ENCODE results near the genes NHLH2, TTF2 and HSD3B2.

- PRO-cap, 2 experiments: no peak in any of the 2 experiments
Observed at GRCh38 chr1:115838198-115838787, 2.6 kb downstream of the NHLH2 start.

DNA sequence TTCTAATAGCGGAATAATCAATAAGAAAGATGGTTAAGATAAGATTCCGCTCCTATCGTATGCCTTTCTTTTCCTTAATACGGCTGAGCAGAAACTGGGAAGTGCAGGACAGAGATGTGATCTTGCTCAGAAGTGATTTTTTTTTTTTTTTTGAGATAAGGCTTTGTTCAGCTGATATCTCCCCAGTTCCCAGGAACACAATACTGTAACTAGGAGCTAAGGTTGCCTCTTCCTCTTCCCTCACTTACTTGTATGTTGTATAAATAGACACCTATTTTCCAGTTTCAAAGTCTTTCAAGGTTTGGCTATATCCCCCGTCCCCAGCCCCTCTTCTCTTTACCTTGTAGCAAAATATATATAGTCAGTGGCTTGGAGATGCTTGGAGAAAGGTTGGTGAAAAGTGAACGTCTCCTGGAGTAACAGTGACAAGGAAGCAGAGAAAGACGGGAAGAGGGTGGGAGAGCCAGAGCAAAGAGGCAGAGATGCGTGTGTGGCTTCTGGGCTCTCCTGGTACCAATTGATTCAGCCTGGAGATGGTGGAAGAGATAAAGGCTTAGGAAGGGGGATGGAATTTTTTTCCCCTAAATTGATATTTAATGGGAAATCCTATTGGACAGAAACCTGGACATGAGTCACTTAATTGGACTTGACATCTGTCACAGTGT lies at the start of gene NHLH2:
NHLH2 (minus strand) TSS at position 519 of the 665 bp plus-strand sequence.
- PRO-cap, 2 experiments: no peak in any of the 2 experiments

DNA sequence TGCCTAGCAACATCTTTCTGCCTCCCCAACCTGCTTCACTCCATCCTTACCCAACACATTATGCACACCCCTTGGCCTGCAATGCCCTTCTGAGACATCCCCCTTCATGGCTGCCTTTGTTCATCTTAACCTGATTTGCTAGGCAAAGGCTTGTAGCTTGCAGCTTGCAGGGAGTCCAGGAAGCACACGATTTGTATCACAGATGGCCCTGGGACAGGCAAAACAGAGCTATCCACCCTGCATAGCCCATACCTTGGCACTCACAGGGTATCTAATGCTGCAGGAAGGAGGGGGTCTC lies 27.1 kb upstream of the ATP1A1 start:
- PRO-cap, 2 experiments: no peak in any of the 2 experiments

DNA sequence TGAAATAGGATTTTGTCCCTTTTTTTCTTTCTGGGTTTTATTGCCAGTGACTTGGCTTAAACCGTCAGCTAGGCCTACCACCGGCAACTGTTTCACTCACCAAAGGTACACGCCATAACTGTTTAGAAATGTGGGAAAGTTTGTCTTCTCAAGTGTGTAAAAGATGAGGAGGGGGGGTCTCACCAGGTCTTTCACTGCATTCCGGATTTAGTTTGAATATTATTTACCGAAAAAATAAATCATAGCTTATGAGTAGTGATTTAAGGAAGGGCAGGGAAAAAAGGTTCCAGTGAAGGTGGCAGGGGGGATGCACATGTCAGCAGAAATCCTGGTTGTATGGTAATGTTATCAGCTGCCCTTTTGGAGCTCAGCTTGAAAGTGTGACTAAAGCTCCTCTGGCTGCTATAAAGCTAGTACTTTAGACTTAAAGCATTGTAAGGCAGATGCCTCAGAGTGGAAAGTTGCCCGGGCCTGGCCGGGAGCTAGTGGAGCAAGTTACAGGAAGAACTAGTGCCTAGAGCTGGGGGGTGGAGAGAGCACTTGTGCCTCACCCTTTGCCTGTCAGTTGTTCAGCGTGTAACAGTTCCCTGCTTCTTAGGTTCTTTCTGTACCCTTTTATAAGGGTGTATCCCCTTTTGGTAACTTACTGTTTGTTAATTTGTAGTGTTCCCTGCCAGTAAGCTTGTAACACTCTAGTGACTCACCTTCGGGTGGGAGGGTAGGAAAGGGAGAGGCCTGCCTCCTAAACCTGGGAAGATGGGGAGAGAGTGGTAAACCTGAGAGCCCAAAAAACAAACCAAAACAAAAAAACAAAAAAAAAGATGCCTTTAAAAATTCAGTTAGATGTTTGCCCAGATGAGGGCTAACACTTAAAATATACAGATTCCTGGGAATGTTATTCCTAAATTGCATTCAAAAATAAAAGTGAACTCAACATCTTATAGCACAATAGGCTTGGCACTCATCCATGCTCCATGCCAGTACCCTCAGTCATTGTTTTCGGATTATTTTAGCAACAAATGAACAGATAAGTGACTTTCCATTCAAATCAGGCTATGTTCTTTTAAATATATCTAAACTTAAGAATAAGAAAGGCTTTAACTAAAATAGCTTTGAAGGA lies 3.3 kb downstream of the ATP1A1 start:
- PRO-cap, 2 experiments: no peak in any of the 2 experiments

GRCh38 chr1:116465563-116466733 lies 92.9 kb downstream of the ATP1A1 start:
- PRO-cap, 2 experiments: peak in 2 of 2 experiments; most common plus-strand start chr1:116466215 (in 1)

DNA sequence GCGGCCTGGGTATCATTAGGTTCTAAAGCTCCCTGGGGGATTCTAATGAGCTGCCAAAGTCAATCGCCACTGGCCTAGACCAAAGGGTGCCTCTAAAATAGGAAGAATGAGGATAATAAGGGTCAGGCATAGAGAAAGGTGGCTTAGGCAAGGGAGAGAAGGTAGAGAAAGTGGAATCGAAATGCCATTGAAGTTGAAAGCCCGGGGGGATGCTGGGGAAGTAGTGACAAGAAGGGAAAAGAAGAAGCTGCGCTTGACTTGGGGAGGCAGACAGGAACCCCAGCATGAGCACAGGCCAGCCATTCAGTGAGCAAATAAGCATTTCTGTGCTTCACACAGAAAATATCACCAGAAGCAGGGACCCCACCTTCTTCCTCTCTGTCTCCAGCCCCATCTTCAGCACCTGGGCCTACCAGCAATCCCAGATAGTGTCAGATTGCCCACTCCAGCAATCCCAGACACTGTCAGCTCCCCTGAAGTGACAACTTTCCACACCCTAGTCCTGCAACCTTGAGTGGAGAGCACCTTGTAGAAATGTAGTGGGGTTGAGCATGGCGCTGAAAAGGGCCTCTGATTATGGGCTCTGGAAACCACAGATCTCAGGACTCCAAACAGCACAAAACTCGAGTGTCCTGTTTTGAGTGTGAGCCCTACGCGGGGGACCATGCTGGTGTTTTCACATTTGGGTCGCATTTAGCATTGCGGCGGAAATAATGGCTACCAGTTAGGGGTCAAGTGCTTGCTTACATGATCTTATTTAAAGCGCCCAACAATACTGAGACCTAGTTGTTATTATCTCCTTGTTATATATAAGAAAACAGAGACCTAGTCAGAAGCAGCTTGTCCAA lies 1.6 kb downstream of the CD2 start:
- PRO-cap, 2 experiments: no peak in any of the 2 experiments

DNA sequence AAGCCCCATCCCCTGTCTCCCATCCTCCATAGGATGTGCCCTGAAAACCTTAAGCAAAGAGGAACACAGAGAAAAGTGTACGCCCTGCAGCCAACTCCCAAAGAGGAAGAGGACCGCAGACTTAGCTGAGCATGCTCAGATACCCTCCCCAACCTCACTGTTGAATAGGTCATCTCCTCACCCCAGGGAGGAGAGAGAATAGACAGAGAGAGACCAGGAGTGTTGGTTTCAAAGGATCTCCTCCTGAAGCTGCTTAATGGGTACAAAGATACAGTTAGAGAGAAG lies 50.5 kb downstream of the CD2 start:
- PRO-cap, 2 experiments: no peak in any of the 2 experiments

DNA sequence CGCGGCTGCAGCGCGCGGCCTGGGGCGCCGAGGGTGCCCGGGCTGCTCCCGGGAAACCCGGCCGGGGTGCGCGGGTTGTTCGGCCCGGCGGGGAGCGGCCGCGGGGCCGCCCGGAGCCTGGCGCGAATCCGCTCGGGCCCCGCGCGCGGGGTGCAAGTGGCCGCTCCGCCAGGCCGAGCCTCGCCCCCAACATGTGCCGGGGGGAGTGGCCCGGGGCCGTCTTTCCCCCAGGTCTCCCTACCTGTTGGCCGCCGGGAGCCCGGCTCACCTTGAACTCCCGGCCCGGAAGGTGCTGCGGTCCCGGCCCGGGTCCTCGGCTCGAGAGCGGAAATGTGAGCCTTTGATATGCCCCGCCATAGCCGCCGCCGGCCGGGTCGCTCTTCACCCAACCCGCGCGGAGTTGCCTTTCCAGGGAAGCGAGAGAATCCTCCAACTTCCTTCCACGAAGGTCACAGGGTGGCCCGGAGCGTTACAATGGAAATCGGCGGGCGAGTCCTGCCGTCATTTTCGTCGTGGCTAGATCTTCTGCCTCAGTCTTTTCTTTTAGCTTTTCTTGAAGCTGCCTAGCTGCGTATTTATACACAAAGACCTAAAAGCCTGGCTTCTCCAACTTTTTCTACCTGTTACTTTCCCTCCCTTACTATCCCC lies 726 bp downstream of the PTGFRN start:
- PRO-cap, 2 experiments: peak in 1 of 2 experiments; most common minus-strand start position 130 of the sequence (in 1)

GRCh38 chr1:116911010-116911612 lies 1.4 kb downstream of the PTGFRN start:
- PRO-cap, 2 experiments: no peak in any of the 2 experiments

DNA sequence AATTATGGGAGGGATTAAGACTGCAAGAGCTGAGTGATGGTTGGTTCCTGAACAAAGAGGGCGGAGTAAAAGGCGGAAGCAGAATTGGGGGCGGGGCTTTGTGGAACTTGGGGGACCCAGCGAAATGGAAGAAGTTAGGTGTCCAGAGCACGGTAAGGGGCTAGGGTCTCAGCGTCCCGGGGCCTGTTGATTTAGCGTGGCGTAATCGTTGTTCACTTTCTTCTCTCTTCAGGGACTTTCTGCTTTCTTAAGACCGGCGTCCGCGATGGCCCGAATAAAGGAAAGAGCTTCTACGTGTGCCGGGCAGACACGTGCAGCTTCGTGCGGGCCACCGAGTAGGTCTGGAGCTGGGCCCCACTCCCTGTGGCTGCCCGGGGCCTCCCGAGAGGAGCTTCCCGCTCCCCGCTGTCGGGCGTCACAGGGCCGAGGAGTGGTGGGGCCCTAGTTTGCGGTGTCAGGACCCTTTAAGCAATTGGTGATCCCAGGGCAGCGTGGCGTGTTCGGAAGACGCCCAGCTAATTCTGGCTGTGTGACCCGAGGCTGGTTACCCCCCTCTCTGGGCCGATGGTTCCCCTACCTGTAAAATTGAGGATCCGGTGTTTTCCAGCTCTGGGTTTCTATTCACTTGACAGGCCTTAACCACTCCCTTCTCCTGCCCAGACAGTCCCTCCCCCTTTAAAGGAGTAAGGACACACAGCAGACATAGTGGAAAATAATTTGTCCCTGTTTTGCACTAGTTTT lies at the start of gene TTF2:
TTF2 (plus strand) TSS at position 104 of the 741 bp plus-strand sequence.
- PRO-cap, 2 experiments: peak in 2 of 2 experiments; most common plus-strand start position 81 of the sequence (in 2)

DNA sequence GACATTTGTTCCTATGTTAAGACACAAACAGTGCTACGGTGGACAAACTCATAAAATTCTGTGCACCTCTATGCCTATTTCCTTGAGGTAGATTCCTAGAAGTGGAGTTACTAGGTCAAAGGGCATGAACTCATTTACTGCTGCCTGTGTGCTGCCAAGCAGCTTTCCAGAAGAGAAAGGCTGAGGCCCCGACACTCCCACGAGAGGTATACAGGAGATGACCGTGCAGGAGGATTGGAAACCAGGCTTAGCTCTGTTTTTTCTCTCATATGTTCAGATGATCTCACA lies 34.3 kb upstream of the TENT5C start:
- PRO-cap, 2 experiments: no peak in any of the 2 experiments

- PRO-cap, 2 experiments: no peak in any of the 2 experiments
Observed at GRCh38 chr1:117607383-117608212, 1.8 kb downstream of the TENT5C start.

GRCh38 chr1:117609465-117610471 lies 3.9 kb downstream of the TENT5C start:
- PRO-cap, 2 experiments: no peak in any of the 2 experiments

DNA sequence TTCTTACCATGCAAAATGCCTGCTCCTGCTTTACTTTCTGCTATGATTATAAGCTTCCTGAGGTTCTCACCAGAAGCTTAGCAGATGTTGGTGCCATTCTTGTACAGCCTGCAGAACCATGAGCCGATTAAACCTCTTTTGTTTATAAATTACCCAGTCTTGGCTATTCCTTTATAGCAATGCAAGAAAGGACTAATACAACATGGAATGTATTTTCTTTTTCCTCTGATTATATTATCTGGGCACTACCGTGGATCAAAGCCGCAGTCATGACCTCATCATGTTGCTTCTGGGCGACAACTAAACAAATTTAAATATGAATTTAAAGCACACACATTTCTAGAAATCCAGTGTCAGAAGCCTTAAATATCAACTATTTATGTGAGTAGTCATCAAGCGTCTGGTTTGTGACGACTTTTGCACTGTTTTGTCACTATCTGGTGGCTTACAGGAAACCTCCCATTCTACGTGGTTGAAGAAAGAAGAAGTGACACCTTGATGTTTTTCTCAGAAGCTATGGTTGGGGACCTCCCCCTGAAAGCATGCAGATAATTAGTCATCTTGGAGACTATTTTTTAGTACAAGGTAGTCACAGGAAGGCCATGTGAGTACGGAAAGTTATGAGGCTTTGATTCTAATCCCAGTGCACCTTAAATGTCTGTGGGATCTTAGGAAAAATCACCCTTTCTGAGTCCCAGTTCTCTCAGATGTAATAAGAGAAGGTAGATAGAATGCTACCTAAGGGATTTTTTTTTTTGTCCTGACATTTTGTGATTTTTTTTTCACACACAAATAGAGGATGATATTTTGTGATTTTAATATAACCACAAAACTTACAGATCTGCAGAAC lies 58.4 kb downstream of the TENT5C start:
- PRO-cap, 2 experiments: no peak in any of the 2 experiments

GRCh38 chr1:117821526-117822073 lies 107.8 kb downstream of the GDAP2 start:
- PRO-cap, 2 experiments: no peak in any of the 2 experiments

DNA sequence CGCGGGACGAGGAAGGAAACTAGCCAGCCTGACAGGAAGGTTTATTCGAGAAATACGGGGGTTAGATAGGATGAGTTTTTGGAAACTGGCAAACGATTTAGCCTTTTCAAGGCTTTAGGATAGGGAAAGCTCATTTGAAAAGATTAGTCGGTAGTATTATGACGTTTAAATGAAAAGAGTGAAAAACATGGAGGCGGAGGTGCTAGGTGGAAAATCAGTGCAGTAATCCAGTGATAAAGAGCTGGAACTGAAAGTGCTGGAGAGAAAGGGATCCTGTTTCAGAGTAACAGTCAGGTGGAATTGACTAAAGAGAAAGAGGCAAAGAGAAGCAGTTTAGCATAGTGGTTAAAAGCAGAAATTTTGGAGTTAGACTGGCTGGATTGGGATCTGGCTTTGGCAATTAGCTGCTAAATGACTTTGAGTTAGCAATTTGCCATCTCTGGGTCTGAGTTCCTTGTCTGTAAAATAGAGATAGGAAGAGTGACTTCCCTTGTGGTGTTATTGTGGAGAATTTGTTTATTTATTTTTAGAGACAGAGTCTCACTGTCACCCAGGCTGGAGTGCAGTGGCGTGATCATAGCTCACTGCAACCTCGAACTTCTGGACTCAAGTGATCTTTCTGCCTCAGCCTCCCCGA lies 1.0 kb downstream of the WDR3 start:
- PRO-cap, 2 experiments: no peak in any of the 2 experiments

GRCh38 chr1:118028242-118028770 lies 98.8 kb downstream of the WDR3 start:
- PRO-cap, 2 experiments: no peak in any of the 2 experiments

GRCh38 chr1:118186929-118187216 lies 1.8 kb upstream of the SPAG17 start:
- PRO-cap, 2 experiments: no peak in any of the 2 experiments

DNA sequence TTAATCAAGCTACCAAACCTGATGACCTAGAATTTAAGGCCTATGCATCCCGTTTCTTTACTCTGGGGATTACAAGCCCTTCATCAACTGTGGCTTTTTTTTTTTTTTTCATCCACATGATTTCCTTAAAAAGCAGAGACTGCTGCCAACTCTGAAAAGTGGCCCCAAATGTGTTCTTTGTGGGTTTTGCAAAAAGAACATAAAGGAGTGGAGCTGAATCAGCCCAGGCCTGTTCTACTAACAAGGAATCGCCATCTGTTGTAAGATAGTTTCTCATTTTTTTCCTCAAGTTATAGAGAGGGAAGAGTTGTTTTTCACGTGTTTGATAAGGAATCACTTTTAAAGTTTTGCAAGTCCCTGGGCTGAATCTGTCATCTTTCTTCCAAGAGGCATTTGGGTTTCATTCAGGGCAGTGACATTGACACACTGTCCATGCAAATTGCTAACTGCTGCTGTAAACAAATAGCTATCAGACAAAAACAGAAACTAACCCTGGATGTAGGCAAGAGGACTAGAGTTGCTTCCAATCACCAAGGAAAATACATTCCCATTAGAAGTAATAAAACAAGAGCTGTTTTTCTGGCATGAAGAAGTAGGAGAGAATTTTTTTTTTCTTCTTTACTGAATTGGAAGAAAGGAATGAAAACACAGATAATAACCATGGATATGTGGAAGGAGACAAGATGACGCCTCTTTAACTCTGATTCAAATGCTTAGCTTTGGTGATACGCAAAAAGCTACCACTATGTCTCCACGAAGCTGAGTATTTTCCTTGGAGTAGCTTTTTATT lies 58.7 kb upstream of the TBX15 start:
- PRO-cap, 2 experiments: no peak in any of the 2 experiments

- PRO-cap, 2 experiments: no peak in any of the 2 experiments
Observed at GRCh38 chr1:119414825-119415681, at the start of gene HSD3B2. HSD3B2 (plus strand) TSS chr1:119415150.

Measured in Metastatic Liver Carcinoma in the Adrenal Gland (tissue), 2 donors.